M059J (cell line): ENCODE measurements around a stretch of chr19.

DNA sequence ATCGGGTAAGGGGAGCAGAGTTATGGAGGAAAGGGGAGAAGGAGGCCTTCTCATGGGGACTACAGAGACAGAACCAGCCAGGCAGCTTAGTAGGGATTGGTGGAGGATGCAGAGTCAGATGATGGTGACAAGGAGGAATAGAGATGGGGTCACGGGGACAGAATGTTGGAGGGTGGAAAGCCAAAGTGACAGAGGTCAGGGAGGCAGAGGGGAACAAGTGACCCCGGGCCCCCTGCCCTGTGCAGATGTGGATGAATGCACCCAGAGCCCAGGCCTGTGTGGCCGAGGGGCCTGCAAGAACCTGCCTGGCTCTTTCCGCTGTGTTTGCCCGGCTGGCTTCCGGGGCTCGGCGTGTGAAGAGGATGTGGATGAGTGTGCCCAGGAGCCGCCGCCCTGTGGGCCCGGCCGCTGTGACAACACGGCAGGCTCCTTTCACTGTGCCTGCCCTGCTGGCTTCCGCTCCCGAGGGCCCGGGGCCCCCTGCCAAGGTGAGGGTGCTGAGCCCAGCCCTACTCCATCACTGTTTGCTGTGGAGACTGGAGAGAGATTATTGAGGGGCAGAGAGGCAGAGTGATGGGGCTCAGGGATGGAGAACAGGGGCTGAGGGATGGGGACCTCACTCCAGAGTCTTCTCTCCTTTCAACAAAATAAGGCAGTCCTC is 9.9 kb downstream of the LTBP4 start:
- RAMPAGE, long total RNA: no peak

- RAMPAGE, long total RNA: no peak
Measured at GRCh38 chr19:40614542-40615305, 13.6 kb downstream of the LTBP4 start.

- RAMPAGE, long total RNA: no peak
Measured at GRCh38 chr19:40616859-40617457, 15.8 kb downstream of the LTBP4 start.

DNA sequence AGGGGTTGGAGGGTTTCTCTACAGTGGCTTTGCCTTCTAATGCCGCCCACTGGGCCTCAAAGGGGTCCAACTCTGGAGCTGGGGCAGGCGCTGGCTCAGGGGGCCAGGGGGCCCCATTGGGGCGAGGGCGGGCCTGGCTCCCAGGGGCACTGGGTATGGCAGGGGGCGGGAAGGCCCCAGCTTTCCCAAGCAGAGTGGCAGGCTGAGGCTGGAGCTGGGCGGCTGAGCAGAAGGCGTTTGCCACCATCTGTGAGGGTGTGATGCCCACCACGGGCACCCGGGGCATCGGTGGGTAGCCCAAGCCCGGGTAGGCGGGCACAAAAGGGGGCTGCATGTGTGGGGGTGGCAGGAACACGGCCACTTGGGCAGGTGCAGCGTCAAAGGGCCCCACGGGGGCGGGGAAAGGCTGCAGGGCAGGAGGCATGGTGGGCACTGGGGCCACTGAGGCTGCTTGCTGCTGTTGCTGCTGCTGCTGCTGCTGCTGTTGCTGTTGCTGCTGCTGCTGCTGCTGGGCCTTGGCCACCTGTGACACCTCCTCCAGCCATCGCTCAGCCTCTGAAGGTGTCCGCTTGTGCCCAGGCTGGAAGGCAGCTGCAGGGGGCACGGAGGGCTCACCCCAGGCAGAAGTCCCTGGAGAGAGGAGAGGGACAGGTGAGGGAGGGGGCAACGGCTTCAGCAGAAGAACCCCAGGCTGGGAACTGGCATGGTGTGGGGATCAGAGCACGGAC is 22.8 kb downstream of the NUMBL start:
- RAMPAGE, long total RNA: no peak

- RAMPAGE, long total RNA: no peak
Measured at GRCh38 chr19:40705221-40705732, 11.4 kb downstream of the COQ8B start.

GRCh38 chr19:40720427-40720976 is 3.6 kb downstream of the ITPKC start:
- RAMPAGE, long total RNA: no peak

GRCh38 chr19:40800362-40800666 is 1.3 kb downstream of the EGLN2 start:
- RAMPAGE, long total RNA: no peak

DNA sequence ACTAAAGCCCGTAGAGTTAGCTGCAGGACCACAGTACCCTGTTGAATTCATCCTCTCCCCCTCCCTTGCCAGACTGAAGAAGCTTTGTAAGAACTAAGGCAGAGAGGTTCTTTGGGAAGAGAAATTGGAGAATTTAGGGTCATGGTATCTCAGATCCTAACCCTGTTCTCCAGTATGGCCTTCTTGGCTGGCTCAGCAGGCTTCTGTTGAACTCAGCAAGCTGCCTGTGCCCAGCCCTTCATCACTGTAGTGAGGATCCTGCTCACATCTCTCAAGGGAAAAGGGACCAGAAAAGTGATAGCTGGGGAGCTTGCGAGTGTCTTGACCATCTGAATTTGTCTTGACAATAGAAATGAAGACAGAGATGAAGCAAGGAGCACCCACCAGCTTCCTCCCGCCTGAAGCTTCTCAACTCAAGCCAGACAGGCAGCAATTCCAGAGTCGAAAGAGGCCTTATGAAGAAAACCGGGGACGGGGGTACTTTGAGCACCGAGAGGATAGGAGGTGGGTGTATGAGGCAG is 7.6 kb downstream of the HNRNPUL1 start:
- RAMPAGE, long total RNA: no peak

- RAMPAGE, long total RNA: no peak
Measured at GRCh38 chr19:41305427-41306022, 4.4 kb upstream of the CCDC97 start.

DNA sequence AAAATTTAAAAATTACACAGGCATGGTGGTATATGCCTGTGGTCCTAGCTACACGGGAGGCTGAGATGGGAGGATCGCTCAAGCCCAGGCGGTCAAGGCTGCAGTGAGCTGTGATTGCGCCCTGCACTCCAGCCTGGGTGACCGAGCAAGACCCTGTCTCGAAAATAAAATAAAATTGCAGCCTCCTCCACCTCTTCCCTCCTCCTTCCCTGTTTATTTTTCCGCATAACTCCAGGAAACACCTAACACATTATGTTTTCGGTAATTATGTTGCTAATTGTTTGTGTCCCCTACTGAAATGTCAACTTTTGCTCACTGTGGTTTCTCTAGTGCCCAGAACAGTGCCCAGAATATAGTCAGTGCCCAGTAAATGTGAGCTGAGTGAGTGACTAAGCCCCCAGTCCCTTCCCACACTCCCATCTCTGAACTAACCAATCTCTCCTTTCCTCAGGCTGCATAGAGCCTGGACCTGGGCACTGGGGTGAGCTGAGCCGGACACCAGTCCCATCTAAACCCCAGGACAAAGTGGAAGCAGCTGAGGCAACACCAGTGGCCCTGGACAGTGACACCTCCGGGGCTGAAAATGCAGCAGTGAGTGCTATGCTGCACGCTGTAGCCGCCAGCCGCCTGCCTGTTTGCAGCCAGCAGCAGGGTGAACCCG is 6.1 kb downstream of the CCDC97 start:
- RAMPAGE, long total RNA: no peak

- RAMPAGE, long total RNA: no peak
Measured at GRCh38 chr19:41324394-41324639, 14.3 kb downstream of the CCDC97 start.

GRCh38 chr19:41415175-41415645 is 12.0 kb downstream of the B3GNT8 start:
- RAMPAGE, long total RNA: no peak

DNA sequence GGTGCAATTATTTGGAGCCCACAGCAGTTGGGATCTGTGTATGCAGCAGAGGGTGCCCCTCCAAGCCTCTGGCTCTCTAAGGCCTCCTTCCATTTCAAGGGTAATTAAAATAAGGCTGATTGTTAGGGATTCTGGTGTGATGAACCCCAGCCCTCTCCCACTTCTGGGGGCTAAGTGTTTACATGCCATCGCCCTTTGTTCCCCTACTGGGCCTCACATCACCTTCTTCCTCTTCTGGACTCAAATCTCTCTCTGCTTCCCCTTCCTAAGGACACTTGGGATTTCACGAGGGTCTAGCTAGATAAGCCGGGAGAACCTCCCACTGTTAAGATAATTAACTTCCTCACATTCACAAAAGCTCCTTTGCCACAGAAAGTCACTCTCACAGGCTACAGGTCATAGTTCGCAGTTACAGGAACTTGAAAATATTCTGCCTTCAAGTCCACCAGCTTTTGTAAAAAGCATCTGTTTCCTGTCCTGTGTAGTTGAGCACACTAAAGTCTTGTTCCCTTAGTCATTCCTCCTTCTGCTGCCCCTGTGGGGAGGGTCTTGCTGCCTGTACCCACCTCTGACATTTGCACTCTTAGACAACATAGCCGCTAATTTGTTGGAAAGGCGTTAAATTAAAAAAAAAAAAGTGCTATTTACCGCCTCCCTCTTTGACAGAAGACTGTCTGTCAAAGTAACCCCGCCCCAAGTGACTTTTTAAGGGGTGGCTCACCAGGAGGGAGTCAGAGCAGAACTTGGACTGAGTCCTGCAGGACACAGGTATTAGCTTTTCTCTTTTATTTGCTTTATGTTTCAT is 27.0 kb upstream of the CEACAM21 start:
- RAMPAGE, long total RNA: no peak

- RAMPAGE, long total RNA: no peak
Measured at GRCh38 chr19:41709430-41709906, 1.0 kb downstream of the CEACAM5 start.

- RAMPAGE, long total RNA: no peak
Measured at GRCh38 chr19:41716292-41716535, 7.8 kb downstream of the CEACAM5 start.

DNA sequence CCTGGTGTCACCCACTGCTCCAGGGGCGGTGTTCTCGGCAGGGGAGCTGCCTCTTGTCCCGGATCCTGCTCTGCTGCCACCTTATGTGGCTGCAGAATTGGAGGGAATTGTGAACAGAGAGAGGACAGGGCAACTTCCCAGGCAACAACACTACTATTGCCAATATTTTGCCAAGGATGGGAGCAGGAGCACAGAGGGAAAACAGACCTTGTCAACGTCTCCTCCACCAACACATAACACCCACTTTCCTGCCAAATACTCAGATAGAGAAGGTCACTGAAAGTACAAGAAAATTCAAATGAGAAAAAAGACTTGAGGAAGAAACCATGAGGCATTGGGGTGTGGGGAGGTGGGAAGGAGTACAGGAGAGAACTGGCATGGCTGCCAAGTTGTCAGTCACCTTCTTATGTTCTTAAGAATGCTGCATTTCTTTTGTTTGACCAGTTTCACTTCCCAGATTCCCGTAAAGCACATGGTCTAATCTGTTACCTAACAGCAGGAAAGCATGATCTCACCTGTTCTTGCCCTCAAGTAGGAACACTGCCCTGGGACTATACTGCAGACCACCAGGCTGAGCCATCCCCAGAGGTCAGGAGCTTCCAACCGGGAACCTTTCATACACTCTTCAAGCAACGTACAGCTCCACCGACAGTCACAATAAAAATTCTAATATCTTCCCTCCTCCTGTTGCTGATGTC is 4.7 kb upstream of the CEACAM6 start:
- RAMPAGE, long total RNA: no peak

GRCh38 chr19:41799158-41799940 is 3.0 kb downstream of the CEACAM3 start:
- RAMPAGE, long total RNA: no peak

DNA sequence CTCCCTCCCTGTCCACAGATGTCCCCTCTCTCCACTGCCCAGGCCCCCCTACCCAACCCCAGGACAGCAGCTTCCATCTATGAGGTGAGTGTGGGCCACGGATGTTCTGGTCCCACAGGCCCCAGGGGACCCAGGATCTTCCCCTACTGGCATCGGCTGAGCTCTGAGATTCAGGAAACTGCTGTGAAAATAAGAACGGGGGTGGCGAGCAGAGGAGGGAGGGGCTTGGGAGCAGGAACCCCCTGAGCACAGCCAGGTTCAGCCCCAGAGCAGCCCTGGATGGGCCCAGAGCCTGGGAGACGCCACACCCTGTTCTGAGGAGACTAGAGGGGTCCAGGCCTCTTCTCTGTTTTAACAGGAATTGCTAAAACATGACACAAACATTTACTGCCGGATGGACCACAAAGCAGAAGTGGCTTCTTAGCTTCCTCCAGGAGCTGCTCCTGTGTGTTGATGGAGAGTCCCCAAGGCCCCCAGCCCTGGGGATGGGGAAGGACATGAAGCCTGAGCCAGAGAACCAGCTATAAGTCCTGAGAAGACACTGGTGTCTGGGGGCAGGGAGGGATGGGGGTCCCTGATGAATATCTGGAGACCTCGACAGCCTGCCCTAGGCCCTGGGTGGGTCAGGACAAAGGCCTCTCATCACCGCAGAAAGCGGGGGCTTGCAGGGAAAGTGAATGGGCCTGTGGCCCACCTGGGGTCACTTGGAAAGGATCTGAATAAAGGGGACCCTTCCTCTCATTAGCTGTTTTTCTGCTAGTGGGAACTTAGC is 14.6 kb downstream of the CEACAM3 start:
- RAMPAGE, long total RNA: no peak

DNA sequence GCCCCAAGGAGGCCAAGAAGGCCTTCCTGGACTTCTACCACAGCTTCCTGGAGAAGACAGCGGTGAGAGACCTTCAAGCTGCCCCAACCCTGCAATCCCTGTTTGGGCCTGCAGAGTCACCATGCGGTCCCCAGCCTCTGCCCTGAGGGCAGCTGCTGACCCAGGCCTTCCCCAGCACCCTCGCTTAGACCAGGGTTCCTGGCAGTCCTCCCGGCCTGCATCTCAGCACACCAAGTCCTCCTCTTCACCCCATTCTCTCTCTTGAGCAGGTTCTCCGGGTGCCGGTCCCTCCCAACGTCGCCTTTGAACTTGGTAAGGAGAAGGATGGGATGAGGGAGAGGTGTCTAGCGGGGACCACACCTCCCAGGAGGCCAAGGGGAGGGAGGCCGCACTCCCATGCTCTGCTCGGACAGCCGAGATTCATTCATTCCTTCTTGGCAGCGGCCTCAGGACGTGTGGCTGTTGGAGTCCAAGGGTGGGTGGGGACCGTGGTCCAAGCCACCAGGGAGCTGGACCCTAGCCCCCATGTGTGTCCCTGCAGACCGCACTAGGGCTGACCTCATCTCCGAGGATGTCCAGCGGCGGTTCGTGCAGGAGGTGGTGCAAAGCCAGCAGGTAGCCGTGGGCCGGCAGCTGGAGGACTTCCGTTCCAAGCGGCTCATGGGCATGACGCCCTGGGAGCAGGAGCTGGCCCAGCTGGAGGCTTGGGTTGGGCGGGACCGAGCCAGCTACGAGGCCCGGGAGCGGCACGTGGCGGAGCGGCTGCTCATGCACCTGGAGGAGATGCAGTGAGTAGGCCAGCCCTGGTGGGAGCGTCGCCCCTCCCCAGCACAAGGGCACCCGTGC is 9.3 kb downstream of the ARHGEF1 start:
- RAMPAGE, long total RNA: no peak

DNA sequence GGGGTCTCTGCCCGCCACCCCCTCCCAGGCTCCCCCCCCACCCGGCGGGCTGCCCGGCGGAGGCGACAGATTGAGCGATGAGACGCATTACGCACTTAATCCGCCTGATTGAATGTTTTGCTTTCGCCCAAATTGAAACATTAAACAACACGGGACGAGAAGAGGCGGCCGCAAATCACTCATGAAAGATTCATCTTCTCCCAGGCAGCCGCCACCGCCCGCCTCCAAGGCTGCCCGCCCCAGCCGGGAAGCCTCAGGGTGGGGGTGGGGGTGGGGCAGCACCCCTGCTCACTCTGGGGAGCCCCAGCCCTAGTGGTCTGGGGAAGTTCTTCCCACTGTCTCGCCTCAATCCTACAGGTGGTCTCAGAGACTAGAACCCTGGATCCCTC is 7.6 kb upstream of the ERFL start:
- RAMPAGE, long total RNA: no peak